ENCODE measurements around a stretch of chr19.

GRCh38 chr19:1609147-1610040 lies 4.1 kb upstream of the UQCR11 start:
- RRBS = no CpG with 5 or more reads among the region's 24 CpGs

DNA sequence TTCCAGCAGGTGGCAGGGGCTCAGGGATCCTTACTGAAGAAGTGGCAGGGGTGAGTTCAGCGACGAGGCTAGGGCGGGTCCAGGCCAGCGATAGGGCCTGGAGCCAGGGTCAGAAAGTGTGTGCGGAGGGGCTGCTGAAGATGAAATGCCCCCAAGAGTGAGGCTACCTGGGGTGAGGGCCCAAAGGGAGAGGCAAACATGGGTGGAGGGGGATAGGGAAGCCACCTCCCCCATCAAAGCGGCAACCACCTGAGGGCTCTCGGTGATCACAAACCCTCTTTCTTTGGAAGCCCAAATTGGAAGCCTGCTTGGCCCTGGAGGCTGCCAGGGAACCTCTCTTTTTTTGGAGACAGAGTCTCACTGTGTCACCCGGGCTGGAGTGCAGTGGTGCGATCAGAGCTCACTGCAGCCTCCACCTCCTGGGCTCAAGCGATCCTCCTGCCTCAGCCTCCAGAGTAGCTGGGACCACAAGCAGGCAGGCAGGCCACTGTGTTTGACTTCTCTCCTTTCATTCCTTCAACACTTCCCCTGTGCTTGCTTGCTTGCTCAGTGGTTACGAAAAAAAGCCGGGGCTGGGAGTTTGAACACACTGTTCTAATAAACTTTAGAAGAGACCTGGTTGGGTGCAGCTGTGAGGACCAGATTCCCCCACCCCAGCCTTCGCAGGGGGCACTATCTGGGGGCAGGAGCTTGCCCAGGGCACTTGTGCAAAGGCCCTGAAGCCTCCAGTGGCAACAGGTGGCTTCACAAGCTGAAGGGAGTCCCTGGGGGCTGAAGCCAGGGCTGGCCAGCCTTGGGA lies 1.4 kb upstream of the ATP8B3 start:
- RRBS = no CpG with 5 or more reads among the region's 13 CpGs

DNA sequence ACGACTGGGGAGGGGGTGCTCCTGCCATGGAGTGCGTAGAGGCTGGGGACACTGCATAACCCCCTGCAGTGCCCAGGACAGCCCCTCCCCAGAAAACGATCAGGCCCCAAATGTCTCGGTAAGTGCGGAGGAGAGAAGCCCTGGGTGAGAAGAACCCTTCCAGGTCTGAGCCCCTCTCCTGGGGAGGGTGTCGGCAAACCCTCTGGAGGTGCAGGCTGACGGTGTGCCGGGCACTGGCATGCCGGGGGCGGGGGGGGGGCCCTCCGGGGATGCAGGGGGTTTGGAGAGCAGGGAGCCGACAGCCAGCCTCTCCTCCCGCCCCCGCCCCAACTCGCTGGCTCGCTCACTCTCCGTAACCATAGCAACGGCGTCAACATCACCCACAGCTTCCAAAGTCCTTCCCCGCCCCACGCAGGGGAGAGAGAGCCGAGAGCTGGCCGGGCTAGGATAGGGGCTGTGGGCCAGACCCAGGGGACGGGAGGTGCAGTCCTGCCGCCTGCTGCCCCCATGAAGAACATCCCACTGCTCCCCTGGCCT lies 3.4 kb downstream of the KLF16 start:
- RRBS = no CpG with 5 or more reads among the region's 25 CpGs

DNA sequence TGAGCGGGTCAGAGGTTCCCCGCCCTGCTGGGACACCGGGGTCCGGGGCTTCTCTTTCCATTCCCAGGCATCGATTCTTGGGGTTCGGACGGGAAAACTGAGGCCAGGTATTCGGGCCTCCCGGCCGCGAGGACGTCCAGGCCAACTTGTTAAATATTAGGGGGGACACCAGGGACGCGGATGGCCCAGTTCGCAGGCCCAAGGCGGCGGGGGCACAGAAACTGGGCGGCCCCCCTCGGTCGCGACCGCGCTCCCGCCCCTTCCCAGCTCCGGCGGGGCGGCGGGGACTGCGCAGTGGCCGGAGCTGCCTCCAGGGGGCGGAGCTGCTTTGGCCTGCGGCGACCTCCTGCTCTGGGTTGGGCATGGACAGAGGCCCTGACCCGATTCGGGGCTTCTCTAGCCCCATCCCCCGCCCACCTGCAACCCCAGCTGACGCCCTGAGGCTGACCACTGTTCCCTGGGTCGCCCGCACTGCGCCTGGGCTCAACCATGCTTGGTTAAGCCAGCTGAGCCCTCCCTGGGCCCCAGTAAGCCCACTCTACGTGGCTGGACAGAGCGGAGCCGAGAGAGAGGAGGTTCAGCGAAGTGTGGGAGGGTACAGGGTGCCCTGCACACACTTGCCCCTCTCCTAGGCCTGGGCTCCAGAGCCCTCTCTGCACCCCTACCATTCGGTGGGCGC lies 1.4 kb upstream of the KLF16 start:
- RRBS = 2% methylated on average over 5 of the region's 46 CpGs

DNA sequence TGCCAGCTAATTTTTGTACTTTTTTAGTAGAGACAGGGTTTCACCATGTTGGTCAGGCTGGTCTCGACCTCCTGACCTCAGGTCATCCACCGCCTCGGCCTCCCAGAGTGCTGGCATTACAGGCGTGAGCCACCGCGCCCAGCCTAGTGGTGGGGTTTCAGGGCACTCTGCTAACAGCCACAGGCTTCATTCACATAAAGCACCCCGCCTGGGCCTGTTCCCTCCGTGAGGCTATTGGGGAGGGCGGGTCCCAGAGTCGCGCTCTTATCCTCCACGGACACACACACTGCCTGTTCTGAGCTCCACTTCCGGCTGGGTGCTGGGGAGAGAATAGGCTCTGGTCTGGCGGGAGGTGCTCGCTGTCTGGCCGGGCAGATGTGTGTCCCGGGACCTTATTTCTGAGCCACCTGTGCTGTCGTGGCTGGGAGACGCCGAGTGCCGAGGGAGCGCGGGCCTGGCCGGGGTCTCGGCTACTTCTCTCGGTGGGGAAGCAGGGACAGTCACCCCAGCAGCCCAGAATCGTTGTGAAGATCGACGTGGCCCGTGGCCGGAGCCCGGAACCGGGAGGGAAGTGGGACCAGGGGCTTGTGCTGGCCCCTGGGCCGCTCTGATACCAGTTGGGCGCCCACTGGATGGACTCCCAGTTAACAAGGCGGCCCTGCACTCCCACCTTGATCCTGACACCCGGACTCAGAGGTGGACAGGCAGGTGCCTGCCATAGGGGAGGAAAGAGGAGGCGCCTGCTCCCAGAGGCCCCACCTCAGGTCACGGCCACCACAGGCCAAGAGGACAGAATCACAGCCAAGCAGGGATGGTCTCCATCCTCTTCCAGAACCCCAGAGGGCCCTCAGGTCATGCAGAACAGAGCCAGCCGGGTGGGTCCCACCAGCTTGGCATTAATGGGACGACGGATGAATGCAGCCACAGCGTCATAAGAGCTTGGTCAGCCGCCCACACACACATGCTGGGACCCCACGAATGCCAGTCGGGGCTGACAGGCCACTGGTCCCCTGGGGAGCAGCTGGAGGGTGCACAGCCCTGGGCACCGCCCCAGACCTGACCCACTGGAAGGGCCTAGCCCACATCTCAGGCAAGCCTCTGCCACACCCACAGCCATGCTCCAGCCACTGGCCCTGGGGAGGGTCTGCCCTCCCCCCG lies 9.3 kb upstream of the KLF16 start:
- RRBS = 63% methylated on average over 14 of the region's 48 CpGs

DNA sequence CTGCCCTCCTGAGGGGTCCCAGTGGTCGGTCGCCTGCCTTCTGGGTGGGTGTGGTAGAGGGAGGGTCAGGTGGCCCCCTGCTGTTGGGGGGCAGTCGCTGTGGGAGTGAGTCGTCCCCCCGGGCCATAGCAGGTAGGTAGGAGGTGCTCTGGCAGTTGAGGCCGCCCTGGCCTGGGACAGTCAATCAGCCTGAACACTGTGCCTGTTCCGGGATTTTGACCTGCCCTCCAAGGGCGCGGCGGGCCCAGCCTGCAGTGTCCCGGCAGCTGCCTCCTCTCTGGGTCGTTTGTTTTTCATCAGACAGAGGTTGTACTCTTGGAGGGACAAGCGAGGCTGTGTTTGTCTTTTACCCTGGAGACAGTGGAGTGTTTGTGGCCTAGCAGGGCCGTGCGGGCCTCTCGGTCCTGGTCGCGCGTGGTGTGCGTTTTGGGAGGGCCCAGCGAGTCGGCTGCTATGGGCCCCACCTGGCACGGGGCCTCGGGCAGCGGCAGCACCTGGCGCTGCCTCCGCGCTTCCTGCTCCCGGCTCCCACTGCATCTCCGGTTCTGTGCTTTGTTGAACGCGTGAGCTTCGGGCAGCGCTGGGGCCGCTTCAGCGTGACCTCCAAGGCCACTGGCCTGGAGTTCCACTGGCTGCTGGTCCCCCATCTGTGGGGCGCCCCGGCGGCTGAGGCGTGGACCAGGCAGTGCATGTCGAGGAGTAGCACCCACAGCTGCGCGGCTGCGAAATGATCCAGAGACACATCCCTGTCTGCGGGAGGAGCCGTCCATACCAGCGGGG lies 2.7 kb downstream of the ADAT3 start:
- RRBS = 75% methylated on average over 8 of the region's 47 CpGs

DNA sequence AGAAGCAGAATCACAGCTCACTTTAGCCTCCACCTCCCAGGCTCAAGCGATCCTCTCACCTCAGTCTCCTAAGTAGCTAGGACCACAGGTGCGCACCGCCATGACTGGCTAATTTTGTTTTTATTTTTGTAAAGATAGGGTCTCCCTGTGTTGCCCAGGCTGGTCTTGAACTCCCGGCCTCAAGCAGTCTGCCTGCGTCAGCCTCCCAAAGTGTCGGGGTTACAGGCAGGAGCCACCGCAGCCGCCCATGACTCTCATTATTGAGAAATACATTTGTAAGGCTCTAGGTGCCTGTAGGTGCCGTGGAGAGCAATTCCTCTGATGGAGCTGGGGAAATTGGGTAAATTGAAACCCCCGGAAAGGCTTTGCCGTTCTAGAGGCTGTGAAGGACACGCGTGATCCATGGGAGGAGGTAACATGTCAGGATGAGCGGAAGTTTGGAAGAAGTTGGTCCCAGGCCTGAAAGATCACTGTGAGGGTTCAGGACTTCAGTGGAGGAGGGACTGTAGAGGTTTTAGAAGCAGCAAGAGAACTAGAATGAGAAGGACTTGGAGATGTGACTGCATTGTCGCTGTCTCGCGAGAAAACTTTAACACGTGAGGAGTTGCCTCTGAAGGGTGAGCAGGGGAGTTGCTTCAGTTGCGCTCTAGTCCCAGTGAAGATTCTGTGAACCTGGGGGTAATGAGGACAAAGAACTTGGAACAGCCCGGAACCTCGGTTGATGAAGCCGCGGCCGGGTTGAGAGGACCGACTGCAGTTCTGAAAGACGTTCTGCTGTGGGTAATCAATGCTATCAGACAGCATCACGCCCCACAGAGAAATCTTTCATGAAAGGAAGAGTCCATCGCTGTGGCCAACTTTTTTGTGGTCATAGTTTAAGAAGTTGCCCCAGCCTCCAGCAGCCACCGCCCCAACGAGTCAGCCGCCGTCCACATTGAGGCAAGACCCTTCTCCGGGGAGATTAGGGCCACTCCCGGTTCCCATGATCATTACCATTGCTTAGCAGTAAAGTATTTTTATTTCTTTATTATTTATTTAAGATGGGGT lies 25.2 kb downstream of the CSNK1G2 start:
- RRBS = no CpG with 5 or more reads among the region's 34 CpGs

GRCh38 chr19:1985418-1986682 lies 29.7 kb downstream of the BTBD2 start:
- RRBS = 80% methylated on average over 15 of the region's 70 CpGs

DNA sequence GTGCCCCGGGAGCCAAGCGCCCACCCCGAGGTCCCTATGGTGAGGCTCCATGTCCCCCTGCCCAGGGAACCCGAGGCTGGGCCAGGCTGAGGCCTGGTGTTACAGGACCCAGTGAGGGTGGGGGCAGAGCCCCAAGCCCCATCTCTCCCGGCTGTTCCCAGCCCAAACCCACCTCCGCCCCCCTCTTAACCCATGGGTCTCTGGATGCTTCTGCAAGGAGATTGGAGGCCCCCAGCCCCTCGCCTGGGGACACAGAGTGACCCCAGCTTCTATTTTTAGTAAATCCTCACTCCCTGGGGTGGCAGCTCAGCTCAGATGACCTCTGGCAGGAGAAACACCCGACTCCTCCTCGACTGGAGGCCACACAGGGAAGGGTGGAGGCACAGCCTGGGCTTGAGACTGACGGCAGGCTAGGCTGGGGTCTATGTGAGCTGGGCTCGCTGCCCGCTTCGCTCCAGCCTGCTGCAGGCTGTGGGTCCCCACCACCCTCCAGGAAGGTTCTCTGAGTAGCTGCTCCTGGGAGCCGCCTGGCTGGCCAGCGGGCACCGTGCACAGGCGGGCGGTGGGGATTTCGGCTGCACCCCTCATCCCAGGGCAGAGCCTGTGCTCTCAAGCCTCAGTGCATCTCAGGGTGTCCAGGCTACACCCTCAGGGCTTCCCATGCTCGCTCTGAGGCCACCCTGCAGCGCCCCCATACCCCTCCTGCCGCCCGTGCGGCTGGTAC lies 10.6 kb downstream of the MKNK2 start:
- RRBS = no CpG with 5 or more reads among the region's 24 CpGs

GRCh38 chr19:2060523-2061597 lies 9.8 kb upstream of the MKNK2 start:
- RRBS = 1% methylated on average over 41 of the region's 79 CpGs

GRCh38 chr19:2087044-2087537 lies 9.0 kb downstream of the MOB3A start:
- RRBS = no CpG with 5 or more reads among the region's 9 CpGs

DNA sequence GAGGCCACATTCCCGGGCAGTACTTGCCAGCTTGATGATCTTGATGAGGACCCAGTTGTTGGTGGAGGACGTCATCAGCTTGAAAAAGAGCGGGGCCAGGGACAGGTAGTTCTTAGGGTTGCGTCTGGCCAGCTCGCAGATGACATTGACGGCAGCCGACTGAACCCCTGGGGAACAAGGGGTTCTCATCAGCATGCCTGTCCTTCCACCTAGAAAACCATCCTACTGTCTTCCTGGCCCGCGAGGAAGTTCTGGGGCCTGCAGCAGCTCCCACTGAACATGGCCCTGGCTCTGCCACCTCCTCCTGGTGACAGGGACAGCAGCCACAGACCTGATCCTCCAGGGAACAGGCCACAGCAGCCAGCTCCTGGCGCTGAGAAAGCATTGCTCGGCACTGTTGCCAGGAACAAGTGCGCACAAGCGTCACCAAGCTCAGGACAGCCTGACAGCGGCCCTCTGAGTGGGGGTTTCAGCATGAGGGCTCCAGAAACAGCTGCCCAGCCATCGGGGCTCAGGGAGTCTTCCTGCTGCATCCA lies 22.0 kb downstream of the AP3D1 start:
- RRBS = no CpG with 5 or more reads among the region's 15 CpGs

- RRBS = no CpG with 5 or more reads among the region's 21 CpGs
These were observed 17.8 kb downstream of the DOT1L start for GRCh38 chr19:2181315-2182135.

DNA sequence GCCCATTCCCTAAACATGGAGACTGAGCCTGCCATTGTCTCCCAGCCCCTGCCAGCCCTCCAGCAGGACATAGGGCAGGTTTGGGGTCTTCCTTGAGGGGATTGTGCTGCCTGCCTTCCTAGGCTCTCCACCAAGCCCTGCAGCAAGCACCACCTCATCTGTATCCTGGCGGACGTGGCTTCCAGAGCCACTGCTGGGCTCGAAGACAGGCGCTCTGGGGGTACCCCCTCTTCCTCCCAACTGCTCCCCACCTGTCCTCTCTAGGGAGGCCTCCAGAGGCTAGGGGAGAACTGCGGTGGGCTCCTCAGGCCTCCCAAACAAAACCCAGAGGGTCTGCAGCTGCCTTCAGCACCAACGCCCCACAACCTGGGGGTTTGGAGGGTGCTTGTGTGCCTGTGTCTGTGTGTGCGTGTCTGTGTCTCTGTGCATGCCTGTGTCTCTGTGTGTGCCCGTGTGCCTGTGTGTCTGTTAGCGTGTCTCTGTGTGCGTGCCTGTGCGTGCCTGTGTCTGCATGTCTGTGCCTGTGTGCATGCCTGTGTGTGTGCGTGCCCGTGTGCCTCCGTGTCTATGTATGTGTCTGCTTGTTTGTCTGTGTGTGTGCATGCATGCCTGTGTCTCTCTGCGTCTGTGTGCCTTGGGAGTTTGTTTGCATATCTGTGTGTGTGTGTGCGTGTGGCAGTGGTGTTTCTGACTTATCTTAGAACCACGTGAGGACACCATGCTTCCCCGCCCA lies 32.3 kb downstream of the PLEKHJ1 start:
- RRBS = no CpG with 5 or more reads among the region's 18 CpGs

- RRBS = no CpG with 5 or more reads among the region's 37 CpGs
These were observed 7.5 kb downstream of the PLEKHJ1 start for GRCh38 chr19:2228310-2229270.

GRCh38 chr19:2237203-2237606 lies 581 bp downstream of the SF3A2 start:
- RRBS = no CpG with 5 or more reads among the region's 16 CpGs

DNA sequence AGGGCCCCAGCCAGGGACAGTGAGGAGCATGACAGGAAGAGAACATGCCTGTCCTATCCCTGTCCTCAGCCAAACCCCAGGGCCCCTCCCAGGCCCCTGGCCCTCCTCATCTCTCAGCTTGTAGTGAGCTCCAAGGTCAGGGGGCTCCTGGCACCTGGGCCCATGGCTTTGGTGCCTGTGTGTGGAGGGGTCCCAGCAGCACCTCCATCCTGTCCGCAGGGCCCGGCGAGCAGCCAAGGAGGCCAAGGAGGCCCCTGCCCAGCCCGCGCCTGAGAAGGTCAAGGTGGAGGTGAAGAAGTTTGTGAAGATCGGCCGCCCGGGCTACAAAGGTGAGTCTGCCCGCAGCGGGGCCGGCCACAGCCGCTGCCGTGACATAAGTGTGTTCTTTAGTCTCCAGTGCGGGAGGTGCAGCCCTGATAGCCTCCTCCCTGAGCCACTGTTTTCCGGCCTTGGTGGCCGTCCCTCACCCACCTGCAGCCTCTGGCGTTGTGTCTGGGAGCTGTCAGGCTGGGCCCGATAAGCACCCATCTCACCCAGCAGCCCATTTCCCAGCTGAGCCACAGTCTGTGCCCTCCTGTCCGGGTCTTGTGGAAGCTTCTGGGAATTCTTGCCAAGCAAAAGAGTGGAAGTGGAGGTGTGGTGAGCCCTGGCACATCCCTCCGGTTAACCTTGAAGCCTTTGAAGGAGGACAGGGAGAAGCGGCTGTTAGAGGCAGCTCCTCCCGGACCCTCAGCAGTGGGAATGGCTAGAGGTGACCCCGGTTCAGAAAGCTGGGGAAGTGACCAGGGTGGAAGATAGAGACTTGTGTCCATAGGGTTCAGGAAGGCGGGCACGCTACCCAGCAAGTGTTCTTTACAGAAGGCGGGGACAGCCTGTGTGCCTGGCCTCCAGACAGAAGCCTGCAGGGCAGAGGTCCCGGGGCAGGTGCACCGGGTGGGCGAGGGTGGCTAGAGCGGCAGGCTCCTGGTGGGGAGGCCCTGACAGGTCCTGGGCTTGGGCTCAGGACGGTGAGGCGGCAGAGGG lies 3.6 kb upstream of the AMH start:
- RRBS = 95% methylated on average over 10 of the region's 32 CpGs

- RRBS = 28% methylated on average over 6 of the region's 25 CpGs
These were observed 9.0 kb downstream of the PEAK3 start for GRCh38 chr19:2272913-2273351.

DNA sequence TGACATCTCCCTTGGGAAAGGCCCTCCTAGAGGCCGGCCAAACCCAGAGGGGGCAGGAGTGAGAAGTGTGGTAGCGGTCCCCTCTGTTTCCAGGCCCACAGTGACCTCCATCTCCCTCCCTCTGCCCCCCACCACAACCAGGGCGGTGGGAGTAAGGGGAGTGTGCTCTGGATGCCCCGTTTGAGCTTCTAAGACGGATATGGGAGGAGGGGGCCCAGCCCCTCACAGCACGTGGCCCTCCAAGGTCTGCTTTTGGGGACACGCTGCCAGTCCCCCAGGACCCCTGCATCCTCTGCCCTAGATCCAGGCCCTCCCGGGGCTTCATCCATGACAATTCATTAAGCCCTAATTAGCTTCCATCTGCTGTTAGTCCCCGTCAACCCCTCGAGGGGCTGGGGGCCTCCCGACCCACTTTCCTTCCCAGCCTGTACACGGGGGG lies 2.3 kb downstream of the LINGO3 start:
- RRBS = 9% methylated on average over 1 of the region's 12 CpGs

DNA sequence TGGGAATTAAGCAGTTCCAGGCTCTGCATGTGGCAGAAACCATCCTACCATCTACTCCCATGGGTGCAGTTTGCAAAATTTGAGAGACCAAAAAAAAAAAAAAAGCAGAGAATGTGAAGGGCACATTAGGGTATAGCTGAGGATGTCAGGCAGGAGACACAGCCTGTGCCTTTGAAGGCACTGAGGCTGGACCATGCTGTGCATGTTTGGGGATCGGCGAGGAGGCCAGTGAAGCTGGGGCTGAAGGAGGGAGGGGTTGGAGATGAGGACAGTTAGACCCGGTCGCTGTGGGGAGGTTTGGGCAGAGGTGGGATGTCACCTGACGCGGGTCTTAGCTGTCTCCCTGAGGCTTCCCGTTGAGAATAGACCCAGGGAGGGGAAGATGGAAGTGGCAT lies 8.2 kb downstream of the TMPRSS9 start:
- RRBS = no CpG with 5 or more reads among the region's 7 CpGs